Heart (tissue), 3 donors: ENCODE data around the gene SORBS1.

DNA sequence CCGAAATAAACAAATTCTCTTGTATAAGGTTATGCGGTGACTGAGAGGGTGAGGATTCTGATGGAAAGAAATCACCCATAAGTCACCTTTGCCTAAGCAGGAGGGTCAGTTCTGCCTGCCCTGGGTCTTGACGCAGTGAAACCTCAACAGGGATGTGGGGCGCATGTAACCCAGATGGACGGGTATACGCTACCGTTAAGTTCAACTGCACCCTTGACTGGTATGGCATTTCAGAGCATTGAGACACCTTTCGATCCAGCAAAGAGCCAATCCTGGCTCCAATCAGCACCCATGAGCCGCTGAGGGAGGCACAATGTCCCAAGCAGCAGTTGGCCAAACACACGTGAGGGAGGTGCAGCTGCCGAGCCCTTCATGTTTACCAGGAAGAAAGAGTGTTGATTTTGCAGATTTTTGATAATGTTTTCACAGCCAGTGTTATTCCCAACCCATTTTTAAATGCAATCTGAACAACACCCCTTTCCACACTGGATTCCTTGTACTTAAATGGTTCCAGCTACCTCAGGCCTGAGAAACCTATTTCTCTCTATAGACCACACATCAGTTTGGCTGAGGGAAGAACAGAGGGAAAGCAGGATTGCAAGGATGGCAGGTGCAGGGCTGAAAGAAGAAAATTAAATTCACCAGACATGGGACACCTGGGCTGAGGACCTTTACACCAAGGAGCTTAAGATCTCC is 48.0 kb downstream of the SORBS1 start:
- RAMPAGE, long total RNA, 2 experiments: no peak in any of the 2 experiments

- RAMPAGE, long total RNA, 2 experiments: no peak in any of the 2 experiments
Observed at GRCh38 chr10:95539602-95540170, 21.5 kb downstream of the SORBS1 start.

DNA sequence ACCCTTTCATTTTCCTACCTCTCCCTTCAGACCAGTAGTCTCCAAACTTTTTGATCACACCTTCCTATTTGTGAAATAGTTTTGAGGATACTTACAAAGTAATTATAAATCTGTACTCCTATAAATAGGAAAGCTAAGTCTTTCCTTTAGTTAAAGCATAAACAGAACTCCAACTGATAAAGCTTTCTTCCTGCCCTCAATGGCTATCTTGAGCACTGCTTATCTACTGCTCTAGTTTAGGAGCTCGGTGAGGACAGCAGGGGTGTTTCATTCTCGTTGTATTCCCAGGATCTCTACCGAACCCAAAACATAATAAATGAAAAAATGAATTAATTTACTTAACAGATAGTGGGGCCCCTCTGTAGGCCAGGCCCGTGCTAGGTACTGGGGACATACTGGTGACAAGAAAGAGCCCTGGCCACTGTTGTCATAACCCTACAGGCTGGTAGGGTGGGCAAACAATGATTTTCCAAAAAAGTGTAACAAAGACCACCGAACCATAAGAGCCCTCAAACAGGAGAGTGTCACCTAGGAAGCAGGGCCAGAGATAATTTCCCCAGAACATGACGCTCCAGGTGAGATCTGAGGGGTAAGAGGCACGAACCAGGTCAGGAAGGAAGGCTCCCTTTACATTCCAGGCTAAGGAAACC is 17.6 kb downstream of the SORBS1 start:
- RAMPAGE, long total RNA, 2 experiments: no peak in any of the 2 experiments

- RAMPAGE, long total RNA, 2 experiments: no peak in any of the 2 experiments
Observed at GRCh38 chr10:95559337-95559975, 1.7 kb downstream of the SORBS1 start.

DNA sequence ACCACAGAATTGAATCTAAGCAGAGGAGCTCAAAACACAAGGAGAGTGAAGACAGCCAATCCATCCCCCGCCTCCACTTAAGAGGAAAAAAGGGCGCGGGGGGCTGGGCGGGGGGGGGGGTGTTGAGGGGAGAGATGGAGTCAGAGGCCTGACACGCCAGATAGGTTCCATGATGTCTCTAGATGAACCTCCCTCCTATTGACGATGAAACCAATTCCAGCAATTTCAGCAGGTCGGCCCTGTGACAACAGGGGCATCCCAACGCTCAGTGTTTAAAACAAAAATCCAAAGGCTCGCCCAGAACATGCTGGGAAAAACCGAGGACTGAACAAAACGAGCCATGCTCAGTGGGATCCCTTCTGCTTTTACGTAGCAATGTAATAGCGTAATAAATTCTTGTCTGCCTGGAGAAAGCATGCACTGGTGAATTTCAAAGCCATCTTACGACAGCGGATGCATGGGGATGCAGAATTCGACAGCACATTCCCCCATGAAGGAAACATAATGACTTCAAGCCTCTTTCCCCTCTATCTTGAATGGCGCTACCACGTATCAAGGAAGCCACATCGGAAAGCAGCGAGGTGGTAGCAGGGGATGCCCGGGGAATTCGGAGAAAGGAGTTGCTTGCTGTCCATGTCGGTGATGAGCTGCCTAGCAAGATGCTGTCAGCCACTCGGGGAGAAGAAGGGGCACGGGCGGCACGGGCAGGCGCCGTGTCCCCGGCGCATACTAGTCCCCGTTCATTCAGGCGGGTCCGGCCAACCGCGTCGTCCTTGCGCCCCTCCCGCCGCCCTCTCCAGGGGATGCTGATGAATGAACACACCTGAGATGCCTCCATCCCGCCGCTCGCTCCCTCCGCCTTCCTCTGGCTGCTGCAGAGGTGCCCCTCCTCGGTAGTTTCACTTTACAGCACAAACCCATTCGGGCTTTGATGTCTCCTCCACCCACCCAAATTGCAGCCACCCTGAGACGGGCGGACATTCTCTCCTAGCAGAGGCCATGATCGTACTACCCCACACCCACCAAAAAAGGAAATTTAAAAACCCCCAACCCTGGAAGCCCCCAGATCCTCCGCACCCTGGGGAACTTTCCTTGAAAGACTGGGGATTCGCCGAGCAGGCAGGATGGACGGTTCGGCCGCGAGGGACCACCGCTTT is 817 bp downstream of the SORBS1 start:
- RAMPAGE, long total RNA, 2 experiments: no peak in any of the 2 experiments

GRCh38 chr10:95561133-95561477 is at the start of gene SORBS1:
SORBS1 (minus strand) TSS chr10:95561371.
- RAMPAGE, long total RNA, 2 experiments: start-site peak on the minus strand in 2 of 2 experiments, at chr10:95561359-95561414 at its widest, 684 to 4,197 reads per replicate

DNA sequence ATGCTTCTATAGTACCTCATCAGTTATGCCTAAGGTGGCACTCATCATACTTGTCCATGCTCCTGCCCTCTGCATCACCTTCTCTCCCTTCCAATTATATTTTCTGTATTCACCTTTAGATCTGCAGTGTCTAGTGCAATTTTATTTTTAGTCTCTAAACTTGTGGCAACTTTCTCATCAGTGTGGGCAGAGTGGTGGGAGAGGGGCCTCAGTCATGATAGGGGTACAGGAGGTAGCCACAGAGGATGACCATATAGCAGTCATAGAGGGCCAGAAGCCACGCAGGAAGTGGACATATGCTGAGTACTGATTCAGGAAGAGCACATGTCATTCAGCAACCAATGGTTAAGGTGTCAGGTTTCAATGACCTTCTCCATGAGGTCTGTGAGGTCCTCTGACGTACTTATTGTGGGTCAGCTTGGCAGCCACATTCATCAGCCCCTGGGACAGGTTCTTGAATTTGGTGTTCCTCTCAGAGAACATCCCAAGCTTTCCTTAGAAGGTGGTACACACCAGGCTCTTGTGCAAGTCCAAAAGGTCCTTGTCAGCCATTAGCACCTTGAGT is 2.6 kb downstream of the ENTPD1 start:
- RAMPAGE, long total RNA, 2 experiments: no peak in any of the 2 experiments

GRCh38 chr10:96118661-96119045 is 11.4 kb upstream of the ZNF518A start:
- RAMPAGE, long total RNA, 2 experiments: no peak in any of the 2 experiments

DNA sequence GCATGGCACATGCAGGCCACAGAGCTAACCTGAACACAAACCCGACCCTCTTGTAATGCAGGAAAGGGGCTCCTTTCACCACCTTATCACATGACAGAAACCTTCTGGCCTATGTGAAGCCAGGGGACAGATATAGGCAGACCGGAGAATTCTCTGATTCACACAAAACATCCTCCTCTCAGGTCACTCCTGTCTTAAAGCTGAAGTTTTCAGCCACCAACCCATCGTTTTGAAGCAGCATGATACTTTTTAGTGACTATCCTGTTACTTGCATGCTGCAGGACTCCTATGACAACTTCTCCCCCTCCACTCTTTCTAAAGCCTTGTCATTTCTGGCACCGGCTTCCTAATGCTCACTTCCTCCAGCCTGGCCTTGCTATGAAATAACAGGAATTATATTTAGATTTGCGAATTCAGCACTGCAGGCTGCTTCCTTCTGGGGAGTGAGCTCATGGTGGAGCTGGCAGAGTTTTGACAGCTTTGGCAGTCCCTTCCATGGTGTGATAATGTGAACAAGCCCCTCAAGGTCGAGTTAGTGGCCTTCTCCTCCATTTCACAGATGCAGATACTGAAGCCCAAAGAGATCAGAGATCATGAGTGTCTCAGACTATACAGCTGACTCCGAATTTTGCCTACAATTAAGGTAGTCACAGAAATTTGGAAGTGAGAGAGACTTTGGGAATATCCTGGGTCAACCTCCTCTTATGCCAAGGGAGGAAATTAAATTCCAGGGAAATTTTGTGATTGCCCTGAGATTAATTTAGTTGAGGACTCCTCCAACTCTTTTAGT is 13.4 kb downstream of the BLNK start:
- RAMPAGE, long total RNA, 2 experiments: no peak in any of the 2 experiments

GRCh38 chr10:96269259-96269767 is 2.1 kb downstream of the BLNK start:
- RAMPAGE, long total RNA, 2 experiments: no peak in any of the 2 experiments

- RAMPAGE, long total RNA, 2 experiments: no peak in any of the 2 experiments
Observed at GRCh38 chr10:96513081-96513461, 655 bp downstream of the TLL2 start.

DNA sequence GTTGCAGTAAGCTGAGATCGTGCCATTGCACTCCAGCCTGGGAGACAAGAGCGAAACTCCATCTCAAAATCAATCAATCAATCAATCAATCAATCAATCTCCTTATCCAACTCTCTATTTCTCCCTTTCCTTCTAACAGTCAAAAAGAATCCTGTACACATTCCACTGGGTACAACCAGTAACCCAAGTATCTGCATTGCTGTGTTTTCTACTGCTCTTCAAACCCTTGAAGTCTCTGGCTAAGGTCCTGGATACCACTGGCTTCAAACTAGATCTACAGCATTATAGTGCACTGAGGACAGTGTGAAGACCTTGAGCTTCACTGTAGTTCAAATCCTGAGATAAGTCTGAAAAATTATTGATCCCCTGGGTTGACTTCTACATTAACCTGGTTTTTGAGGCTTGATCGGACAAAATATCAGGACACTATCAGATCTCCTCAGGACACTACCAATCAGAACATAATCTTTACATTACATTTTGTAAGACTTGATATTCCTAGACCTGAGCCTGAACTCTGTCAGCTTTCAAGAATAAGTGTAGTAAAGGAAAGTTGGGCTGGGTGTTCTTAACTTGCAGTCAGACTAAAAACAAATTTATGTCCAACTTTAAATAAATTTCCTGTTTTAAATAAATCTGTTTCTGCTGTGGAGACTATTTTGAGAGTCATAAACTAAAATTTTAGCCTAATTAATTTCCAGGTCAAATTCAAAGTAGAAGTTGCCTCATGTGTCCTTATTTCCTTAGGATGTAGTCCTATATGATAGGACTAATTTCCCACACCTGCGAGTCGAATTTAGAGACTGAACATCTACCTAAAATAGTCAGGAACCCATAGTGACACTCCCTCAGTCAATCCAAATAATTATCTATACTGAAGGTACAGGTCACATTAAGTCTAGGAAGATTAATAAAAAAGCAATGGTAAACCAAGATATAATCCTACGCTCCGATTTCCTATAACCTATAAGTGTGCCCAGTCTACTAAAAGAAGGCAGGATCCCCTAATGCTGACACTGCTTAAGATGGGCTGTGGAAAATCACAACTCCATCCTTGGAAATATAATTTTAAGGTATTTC is 32.4 kb upstream of the TLL2 start:
- RAMPAGE, long total RNA, 2 experiments: no peak in any of the 2 experiments

GRCh38 chr10:96549009-96549239 is 35.2 kb upstream of the TLL2 start:
- RAMPAGE, long total RNA, 2 experiments: no peak in any of the 2 experiments

DNA sequence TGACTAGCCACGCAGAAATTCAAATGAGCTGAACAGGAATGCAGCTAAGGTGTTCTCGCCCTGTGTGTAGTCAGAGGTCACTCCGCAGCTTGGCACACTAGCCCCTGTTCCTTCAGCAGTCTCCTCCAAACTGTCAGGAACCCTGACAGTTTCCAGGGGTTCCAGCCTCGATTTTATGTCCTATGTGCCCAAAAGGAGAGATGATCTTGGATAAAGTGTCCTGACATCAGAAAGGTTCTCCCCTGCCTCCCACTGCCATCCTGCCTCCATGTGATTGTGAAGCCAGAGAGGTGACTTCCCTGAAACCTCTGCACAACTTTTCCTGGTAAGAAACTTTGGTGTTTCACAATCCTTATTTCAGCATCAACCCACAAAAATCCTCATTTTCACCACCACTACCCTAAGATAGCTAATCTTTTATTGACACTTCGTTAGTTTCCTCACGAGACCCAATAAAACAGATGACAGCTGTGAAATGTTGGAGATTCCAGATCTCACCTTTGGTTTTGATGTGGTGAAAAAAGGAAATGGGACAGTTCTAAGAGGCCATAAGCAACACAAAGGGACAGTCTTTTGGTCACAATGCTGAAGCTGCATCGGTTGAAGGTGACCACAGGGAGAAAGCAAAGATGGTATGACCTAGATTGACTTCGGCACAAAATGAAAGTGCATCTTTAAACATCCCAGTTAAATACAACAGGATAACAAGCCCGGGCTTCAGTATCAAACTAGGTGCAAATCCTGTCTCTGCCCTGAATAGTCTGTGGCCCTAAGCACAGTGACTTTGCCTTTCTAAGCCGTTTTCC is 59.9 kb upstream of the TM9SF3 start:
- RAMPAGE, long total RNA, 2 experiments: no peak in any of the 2 experiments

- RAMPAGE, long total RNA, 2 experiments: no peak in any of the 2 experiments
Observed at GRCh38 chr10:96663740-96664225, 56.5 kb downstream of the PIK3AP1 start.

DNA sequence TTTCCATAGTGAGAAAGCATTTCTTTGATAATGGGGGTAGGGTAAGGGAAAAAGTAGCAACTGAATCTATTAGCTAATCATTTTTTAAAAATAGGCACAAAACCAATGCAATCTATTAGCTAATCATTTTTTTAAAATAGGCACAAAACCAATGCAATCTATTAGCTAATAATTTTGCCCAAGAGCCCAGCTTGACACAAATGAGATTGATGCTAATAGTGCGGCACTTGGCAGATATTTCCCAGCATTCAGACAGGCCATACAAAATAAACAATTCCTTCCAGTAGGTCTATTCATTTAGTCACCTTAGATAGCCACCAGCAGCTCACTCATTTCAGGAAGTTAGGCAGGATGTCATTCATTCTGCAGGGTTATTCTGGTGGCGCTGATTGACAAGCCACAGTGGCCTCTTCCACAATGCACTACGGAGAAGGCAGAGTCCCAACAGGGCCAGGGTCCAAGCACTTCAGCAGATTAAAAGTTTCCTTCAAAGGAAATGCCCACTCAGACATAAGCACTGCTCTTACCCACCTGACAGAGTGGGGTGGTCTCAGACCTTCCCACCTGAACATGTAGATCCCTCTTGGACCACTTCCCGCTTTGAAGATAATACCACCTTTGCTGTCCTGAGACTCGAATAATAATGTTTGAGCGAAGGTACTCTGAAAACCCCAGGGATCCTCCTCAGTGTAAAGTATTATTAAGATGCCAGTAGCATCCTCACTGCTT is 55.7 kb downstream of the PIK3AP1 start:
- RAMPAGE, long total RNA, 2 experiments: no peak in any of the 2 experiments

GRCh38 chr10:96673289-96674130 is 46.8 kb downstream of the PIK3AP1 start:
- RAMPAGE, long total RNA, 2 experiments: no peak in any of the 2 experiments

GRCh38 chr10:96719116-96720344 is 784 bp downstream of the PIK3AP1 start:
- RAMPAGE, long total RNA, 2 experiments: no peak in any of the 2 experiments

GRCh38 chr10:96750071-96750803 is 29.9 kb upstream of the PIK3AP1 start:
- RAMPAGE, long total RNA, 2 experiments: start-site peak on the plus strand in 1 of 2 experiments, at chr10:96750265-96750284 at its widest, 460 reads per replicate

- RAMPAGE, long total RNA, 2 experiments: no peak in any of the 2 experiments
Observed at GRCh38 chr10:96954971-96955675, 123.0 kb downstream of the LCOR start.